AG09319 (cell line): ENCODE measurements around a stretch of chr4.

DNA sequence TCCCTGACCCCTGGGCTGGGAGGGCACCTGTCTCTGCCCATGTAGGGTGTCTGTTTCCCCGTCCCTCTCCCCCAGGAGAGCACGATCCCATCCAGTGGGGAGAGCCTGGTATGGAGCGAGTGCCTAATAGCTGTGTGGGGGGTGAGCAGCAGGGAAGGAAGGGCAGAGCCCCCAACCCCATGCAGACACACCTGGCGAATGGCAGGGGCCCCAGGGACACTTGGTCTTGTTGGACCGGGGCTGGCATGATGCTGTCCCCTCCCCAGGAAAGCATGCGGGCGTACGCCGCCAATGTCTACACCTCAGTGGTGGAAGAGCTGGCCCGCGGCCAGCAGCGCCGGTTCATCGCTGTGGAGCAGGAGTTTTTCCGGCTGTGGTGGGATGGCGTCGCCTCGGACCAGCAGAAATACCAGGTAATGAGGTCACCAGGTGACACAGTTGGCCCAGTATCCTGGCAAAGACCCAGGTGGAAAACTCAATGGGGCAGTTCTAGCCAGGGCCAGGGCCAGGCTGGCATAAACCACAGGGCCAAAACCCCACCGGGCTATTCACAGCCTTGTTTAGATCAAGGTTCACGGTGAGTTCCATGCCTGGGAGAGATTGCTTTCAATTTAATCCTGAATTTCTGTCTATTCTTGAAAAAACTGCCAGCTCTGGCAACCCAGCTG, 1.5 kb downstream of the MAN2B2 start:
- RRBS, result no CpG with 5 or more reads among the region's 20 CpGs

GRCh38 chr4:6733114-6734035, 17.4 kb downstream of the BLOC1S4 start:
- RRBS, result no CpG with 5 or more reads among the region's 30 CpGs

DNA sequence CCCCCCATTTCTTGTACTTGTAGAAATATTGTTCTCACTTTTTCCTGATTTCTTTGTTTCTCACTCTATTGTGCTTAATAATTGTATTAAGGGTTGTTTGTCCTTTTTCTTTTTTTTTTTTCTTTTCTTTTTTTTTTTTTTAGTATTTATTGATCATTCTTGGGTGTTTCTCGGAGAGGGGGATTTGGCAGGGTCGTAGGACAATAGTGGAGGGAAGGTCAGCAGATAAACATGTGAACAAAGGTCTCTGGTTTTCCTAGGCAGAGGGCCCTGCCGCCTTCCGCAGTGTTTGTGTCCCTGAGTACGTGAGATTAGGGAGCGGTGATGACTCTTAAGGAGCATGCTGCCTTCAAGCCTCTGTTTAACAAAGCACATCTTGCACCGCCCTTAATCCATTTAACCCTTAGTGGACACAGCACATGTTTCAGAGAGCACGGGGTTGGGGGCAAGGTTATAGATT, 53.9 kb downstream of the KIAA0232 start:
- RRBS, result no CpG with 5 or more reads among the region's 8 CpGs

DNA sequence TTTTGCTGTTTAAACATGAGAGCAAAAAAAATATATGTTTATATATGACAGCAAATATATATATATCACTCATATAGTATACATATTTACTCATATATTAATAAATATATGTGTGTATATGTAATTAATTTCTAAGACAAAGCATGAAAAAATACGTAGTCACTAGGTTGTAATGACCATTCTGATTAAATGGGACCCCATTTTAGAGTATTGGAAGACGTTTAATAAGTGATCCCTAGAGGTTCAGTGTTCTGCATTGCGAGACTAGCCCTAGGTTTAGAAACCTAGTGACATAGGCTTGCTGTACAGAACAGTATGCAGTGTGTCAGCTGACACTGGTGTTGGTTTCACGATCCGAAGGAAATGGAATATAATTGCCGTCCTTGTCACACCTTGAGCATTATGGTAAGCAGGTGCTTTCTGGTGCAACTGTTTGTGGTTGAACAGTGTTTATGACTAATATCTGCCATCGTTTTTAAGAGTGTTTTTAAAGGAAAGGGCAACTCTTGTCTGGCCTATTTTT, 54.1 kb upstream of the TBC1D14 start:
- RRBS, result no CpG with 5 or more reads among the region's 7 CpGs

GRCh38 chr4:6856137-6856405, 53.6 kb upstream of the TBC1D14 start:
- RRBS, result no CpG with 5 or more reads among the region's 3 CpGs

DNA sequence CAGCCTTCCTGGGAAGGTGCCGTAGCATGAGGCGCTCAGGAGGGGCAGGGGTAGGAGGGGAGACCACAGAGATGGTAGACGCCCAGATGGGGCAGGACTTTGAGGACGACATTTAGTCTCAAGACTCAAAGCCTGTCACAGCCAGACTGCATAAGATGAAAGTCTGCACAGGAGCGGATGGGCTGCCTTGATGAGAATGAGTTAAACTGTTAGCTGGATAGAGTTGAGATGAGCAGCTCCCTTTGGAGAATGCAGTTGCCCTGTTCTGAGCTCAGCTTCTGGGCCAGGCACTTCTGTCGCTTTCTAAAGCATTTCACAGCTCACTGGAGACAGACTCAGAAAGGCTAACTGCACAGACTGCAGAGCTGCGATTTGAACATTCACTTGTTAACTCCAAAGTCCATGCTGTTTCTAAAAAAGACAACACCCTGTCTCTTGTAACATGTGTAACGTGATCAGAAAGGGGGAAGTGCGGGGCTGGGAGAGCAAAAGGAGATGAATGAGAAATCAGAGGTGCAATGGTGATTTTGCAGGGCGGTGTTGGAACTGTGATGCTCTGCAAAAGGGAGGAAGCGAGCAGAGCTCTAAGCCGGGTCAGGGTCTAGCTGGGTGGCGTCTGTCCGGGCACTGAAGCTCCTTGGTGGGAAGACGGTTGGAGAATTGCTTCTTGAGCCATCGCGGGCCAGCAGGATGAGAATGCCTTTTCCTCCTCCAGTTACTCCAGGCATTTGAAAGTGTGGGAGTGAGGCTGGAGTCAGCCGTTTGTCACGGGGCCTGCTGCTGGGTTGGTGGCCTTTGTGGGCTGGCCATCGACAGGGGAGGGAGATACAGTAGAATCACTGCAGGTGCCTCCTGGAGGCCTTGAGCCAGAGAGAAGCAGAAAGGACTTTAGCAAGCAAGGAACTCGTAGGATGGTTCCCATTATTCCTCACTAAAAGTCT, 20.2 kb downstream of the TBC1D14 start:
- RRBS, result no CpG with 5 or more reads among the region's 21 CpGs

DNA sequence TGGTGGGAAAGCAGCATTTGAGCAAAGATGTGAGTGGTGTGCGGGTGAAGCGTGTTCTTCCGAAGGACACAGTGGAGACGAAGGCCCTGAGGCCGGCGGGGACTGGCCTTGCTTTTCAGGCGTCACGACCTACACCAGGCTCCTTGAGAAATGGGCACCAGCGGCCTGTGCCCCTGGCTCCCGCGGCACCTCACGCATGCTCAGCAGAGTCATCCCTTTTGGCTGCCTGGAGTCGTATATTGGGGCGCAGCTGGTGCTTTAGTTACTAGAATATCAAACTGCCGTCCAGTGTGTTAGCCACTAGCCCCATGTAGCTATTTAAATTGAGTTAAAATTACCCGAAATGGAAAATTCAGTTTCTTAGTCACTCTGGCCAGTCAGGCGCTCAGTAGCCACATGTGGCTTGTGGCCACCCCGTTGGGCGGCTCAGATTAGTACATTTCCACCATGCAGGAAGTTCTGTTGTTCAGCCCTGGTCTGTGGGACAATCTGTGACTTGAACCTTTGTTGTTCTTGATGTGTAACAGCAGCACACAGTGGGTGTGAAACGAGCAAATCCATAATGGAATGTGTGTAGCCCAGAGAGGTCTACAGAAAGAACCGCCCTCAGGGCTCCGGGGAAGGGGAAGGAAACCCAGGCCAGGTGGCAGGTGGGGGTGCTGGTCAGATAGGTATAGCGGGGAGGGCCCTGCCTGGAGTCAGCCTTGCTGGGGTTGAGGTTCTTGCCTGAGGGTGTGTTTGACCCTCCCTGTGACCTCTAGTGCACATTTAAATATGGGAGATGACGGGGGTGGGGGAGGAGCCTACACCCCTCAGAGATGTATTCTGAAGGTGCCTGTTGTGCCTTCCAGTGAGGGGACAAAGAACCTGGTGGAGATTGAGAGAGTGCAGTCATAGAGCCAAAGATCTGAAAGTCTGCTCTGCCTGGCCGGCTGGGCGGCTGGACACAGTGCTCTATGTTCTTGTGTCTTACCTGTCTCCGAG, 30.5 kb downstream of the TBC1D14 start:
- RRBS, result no CpG with 5 or more reads among the region's 27 CpGs

- RRBS, result no CpG with 5 or more reads among the region's 8 CpGs
Observed at GRCh38 chr4:6942174-6942952, 32.7 kb downstream of the TBC1D14 start.

DNA sequence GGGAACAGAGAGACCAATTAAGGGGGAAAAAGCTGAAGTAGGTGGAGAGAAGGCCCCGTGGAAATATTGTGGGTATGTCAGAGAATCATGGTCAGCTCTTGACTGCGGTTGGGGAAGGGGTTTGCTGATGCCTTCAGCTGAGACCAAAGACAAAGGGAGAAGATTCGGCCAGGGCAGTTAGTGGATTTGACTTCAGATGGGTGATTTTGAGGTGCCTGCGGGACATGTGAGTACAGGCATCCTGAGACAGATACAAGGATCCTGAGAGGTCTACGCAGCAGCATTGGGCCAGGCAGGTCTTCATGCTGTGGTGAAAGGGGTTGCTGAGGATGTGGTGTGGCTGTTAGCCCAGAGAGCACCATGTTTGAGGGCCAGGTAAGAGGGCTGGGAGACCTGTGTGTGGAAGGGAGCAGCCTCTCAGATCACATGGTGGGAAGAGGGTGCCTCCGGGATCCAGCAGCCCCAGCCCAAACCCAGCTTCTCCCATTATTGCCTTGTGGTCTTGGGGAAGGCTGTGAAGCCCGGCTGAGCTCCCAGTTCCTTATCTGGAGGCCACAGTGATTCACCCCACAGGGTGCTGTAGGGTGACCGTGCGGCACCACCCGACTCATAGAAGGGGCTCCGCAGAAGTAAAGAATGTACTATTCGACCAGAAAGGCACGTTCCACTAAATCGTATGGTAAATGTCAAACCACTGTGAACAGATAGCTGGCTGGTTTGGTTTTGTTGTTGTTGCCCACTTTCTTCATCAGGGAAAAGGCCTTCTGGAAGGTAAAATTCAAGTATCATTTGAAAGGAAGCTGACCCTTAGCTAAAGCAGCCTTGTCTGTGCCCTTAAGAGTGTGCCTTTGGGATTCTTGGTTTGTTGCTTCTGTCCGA, 27.3 kb downstream of the CCDC96 start:
- RRBS, result 90% methylated on average over 2 of the region's 15 CpGs

GRCh38 chr4:7034164-7035078, 8.4 kb downstream of the CCDC96 start:
- RRBS, result no CpG with 5 or more reads among the region's 26 CpGs

DNA sequence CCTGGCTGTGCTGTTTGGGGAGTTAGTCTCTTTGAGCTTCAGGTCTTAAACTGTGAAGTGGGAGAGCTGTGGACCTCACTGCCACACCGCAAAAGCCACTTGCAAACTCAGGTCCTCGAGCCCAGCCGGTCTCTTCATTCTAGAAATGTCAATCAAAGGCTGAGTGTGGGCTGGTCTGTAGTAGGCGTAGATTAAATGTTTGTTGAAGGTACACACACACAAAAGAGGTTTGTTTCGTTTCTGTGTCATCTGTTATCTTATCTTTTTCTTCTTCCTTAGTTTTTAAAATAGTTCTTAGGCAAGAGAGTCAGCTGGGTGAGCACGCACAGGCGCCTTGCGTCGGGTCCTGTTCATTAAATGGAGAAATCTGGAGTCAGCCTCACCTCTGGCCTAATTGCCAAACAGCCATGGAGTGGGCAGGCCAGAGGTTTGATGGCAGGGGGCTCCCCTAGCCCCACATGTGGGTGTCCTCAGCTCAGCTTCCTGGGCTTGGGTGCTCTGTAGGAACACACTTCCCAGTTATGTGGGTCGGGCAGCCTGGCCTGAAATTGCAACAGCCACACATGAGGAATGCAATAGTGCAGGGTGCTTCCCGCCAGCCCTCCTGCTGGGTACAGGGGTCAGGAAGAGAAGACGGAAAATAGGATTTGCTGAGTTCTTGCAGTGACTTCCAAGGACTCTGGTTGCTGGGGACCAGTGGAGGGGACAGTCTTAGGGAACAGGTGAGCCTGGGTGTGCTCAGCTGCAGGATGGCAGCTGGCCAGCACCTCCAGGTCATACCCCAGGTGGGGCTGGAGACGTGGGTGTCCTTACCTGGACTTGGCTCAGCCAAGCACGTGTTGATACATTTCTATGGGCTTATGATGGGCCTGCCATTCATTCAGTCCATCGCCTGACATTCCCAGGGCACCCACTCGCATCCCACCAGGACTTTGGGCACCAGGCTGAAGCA, 997 bp upstream of the PSAPL1 start:
- RRBS, result no CpG with 5 or more reads among the region's 16 CpGs

DNA sequence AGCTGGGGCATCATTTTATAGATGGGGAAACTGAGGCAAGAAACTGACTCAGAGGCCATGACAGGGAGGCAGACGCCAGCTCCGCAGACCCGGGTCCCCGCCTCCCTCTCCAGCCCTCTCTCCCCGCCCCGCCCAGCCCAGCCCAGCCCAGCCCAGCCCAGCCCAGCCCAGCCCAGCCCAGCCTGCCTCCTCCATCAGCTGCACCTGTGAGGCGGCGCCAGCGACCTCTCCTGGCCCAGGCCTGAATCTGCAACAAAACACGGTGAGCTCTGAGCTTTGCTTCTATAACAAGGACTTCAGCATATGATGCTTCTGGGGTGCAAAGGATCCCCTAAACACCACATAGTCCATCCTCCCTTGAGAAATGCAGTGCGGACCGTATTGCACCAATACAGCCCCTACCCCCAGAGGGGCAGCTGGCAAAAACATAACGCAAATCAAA, 215.9 kb upstream of the PSAPL1 start:
- RRBS, result no CpG with 5 or more reads among the region's 13 CpGs

DNA sequence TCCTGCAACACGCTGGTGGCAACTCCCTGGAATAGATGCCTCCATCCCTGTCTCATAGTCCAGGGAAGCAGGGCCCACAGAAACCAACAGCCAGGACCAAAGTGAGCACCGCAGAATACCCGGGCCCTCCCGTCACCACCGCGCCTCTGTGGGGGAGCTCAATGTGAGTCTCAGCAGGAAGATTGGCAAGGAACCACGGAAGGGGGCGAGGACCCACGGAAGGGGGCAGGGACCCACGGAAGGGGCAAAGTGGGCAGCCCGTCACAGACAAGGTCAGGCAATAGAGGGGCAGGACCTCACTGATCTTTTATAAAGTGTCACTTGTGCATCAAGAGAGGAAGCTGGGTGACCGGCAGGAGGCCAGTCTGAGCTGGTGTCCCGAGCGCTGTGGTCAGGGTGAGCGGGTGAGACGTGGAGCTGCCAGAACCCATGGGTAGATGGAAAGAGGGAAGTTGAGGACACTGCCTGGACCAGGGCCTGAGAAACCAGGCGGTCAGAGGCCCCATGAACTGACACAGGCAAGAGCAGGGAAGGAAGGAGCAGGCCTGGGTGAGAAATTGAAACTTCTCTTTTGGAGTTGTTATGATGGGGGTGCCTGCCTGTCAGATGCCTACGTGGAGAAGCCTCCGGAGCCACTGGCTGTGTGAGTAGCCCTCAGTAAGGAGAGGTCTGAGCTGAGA, 192.8 kb downstream of the AFAP1 start:
- RRBS, result no CpG with 5 or more reads among the region's 19 CpGs

DNA sequence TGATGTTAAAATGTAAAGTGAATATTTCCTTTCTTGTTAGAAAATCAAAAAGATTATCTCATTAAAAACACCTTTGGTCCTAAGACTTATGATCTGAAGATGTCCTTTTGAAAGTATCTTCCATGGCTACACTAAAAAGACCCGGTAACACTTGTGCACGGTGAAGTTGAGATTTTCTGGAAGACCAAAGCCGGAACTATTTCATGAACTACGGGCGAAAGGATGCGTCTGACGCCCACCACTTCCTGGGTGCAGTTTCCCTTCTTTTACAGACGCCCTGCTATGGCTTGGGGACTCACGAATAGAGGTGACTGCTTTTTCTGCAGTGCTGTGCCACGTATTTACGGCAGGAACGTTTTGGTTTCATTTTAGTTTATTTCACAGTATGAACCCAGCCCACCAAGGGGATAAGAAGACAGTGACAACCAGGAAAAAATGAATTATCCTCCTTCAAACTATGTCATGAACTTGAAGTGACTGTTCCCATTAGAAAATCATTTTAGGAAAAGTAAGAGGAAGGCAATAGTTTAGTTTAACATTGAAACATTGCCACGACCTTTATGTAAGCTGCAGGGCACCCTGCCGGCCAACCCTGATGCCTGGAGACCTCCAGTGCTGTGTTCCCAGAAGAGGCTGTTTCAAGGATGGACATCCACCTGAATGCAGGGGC, 180.4 kb downstream of the AFAP1 start:
- RRBS, result no CpG with 5 or more reads among the region's 14 CpGs

DNA sequence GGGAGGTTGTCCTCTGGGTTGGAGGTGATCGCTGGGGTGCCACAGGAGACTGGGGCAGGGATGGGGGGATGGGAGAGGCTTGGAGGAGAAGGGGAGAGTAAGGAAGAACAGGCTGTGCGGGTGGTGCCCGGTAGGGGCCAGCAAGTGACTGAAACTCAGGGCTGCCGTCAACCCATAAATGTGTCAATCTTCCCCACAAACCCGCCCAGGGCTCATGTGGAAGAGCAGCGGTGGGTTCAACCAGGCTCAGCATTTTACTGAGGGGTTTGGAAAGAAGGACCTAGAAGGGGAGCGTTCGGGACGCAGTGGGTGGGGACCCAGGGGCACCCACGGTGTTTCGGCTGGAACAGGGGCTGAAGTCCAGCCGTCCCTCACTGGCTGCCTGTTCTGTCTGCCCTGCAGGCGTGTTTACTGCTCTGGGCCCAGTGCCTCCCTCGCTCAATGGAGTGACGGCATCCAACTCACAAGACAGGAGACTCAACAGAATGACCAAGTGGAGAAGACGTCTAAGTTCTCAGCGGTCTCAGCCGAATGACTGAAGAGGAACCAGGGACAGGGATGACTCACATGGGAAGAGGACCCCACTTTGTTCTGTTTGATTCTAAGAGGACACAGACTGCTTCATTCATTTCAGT, 167.7 kb downstream of the AFAP1 start:
- RRBS, result no CpG with 5 or more reads among the region's 18 CpGs

- RRBS, result no CpG with 5 or more reads among the region's 14 CpGs
Observed at GRCh38 chr4:7774539-7775250, 165.0 kb downstream of the AFAP1 start.

- RRBS, result no CpG with 5 or more reads among the region's 18 CpGs
Observed at GRCh38 chr4:7811143-7811601, 128.5 kb downstream of the AFAP1 start.

- RRBS, result no CpG with 5 or more reads among the region's 8 CpGs
Observed at GRCh38 chr4:7831212-7831744, 108.4 kb downstream of the AFAP1 start.

DNA sequence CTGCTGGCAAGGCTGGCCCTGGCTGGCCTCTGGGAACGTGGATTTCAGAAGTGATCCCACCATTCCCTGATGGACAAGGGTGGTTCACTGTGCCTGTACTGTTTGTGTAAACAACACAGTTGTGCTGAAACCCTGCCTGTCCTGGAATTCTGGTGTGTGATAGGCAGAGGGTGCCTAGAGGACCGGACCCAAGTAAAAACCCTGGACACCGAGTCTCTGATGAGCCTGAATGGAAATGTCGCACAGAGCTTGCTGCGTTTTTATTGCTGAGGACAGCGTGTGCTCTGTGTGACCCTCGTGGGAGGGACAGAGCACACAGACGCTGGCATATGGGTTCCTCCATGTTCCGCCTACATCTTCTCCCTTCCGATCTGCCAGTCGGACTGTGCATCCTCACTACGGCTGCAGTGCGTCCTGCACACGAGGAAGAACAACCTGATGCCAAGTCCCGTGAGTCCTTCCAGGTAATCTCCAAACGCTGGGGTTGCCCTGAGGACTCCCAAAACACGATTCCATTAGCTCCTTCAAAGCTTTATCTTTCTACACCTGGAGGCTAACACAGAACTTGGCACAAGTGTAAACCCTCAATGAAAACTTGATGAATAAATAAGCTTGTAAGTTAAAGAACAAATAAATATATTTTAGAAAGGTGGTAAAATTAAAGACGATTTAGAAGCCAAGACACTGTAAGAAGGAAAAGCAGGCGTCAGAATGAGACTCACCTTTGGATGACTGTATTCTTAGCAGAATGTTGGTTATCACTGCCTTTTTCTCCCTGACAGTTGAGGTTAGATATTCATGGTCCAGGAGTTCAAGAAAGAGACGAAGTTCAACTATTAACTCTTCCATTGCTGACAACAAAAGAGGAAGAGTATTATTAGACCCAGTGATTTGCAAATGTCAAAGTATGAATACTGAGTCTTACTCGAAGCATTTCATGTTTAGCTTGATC, 68.2 kb downstream of the AFAP1 start:
- RRBS, result no CpG with 5 or more reads among the region's 21 CpGs

DNA sequence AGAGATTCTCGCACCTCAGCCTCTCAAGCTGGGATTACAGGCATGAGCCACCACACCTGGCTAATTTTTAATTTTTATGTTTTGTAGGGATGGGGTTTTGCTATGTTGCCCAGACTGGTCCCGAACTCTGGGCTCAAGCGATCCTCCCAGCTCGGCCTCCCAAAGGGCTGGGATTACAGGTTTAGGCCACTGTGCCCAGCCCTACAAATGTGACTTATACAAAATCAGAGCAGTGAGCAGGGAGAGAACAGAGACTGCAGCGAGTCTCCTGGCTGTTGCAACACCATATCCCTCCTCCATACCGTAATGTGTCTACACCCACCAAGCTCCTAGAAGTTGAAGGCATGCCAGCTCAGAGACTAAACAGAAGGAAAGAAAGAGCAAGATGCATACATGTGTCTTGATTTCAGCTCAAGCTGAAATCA, 34.8 kb downstream of the AFAP1 start:
- RRBS, result no CpG with 5 or more reads among the region's 6 CpGs